Neuron (in vitro differentiated cells): Measurements from ENCODE around the gene AKR1C2.

DNA sequence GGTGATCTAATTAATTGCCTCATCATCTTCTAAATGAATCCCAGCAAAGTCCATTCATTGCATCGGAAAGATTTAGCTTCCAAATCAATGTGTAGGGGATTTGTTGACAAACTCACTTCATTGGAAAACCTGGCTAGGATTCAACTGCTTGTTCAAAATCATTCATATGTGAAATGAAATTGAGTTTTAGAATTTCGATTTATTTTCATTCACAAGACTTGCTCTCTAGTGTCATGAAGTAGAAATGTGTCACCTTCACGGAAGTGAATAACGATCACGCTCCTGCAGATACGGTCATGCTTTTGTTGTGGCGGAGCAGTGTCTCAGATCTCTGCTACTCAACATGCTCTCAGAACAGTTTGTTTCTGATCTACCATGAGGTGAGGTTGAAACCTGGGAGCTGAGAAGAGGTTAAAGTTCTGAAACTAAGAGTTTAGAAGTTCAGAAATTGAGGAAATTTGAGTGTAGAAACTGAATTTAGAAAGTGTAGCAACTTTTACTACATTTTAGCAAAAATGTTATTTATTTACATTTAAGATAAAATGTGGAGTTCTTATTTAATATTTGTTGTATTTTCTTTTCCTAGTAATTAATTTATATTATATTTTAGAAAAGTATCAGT, 13.8 kb upstream of the PITRM1 start:
- PRO-cap: no peak

- PRO-cap: no peak
These were observed 75.9 kb upstream of the PITRM1 start for GRCh38 chr10:3248495-3248965.

DNA sequence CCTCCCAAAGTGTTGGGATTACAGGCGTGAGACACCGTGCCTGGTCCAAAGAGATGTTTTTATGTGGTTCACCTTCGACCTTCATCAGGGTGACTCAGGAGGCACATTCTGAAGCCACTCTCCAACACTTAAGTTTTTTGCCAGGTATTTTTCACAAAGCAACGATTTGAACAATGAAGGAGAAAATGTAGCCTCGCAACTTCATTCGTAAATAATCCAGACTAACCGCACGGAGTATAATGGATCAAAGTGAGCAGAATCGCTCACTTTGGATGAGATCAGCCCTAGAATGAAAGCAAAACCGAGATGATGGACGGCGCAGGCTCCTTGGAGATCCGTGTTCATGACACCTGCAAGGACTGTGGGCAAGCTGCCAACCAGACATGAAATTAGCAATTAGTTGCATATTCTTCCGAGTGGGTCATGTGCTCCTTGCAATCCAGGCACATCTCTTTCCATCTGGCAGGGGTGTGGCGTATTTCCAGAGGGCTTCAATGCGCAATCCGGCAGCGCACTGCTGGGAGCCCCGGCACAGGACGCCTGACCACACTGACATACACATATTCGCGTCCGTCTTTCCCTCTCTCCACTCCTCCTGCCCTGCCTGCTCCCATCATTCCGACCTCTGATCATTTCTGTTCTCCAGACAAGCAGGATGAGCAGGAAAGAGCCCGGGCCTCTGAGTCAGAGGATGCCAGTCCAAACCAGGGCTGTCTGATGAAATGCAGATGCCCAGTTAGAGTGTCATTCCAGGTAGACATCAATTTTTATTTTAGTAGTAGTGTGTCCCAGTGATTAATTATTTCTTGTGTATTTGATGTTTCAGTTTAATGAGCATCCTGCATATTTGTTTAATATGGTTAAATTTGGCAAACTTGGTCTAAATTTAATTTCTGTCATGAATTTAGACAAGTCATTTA, 148.4 kb downstream of the KLF6 start:
- PRO-cap: no peak

- PRO-cap: no peak
These were observed 64.3 kb downstream of the KLF6 start for GRCh38 chr10:3720407-3721380.

DNA sequence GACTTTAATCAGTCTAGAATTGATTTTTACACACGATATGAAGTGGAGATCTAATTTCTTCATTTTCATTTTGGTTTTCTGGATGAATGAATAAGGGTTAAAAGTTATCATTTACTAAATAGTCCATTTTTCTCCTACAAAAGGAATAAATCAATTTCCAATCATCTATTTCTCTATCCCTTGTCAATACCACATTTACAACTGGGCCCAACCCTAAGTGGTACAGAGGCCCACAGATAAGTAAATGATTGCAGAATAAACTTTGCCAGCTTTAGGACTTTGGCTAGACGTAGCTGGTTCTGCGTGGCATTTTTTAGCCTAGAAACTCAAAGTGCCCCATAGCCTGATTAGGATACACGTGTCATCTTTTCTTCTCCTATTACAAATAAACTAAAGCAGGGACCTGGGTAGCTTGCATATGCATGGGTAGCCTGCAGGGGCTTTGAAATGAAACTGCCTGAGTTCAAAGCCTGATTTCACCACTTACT, 56.5 kb downstream of the KLF6 start:
- PRO-cap: no peak

DNA sequence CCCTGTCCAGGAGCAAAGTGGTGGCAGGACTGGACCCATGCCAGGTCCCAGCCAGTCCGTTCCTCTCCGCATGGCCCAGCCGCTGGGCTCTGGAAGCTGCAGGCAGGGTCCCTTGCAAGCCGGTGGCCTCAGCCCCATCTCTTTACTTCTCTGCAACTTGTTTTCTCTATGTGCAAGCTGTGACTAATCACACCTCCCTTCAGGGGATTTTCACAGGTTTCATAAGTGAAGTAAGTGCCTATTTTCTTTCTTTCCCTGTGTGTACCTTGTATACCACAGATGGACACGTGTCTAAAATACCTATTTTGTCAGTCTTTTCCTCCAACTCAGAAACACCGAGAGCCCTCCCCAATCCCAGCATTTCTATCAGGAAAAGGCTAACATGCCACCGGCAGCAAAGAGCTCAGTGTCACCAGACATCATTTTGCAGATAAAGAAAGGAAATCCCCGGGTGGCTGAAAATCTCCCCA, 27.0 kb downstream of the KLF6 start:
- PRO-cap: no peak

GRCh38 chr10:3761223-3761639, 23.8 kb downstream of the KLF6 start:
- PRO-cap: no peak

- PRO-cap: no peak
These were observed 22.0 kb downstream of the KLF6 start for GRCh38 chr10:3762735-3763613.

GRCh38 chr10:3828346-3829411, 43.7 kb upstream of the KLF6 start:
- PRO-cap: no peak

DNA sequence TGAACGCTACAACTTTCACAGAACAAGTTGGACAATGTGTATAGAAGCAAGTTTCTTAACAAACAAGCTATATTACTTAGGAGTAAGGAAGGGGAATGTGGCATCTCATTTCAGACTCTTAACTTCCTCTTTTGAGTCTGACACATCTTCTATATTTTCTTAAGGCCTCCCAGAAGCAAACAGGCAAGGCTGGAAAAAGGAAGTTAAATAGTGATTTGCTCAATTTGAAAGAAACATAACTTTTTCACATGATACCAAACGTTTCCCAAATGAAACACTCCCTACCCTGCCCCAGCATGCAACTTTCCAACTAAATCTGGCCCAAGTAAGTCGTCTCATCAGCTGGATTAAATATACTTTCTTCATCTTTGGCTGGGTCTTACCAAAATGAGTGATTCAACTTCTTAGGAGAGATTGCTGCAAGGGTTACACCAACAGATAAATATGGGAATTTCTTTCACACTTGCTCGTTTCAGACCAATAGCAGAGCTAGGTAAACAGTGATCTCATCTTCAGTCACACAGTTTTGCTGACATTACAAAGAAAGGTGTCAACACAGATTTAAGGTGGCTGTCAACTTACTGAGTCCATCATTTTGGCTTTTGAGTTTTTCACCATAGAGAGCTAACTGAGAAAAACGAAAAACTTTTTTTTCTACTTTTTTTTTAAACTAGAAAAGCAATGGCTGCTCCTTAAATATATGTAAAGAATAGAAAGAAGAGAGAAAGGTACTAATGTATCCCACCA, 66.4 kb upstream of the KLF6 start:
- PRO-cap: no peak

DNA sequence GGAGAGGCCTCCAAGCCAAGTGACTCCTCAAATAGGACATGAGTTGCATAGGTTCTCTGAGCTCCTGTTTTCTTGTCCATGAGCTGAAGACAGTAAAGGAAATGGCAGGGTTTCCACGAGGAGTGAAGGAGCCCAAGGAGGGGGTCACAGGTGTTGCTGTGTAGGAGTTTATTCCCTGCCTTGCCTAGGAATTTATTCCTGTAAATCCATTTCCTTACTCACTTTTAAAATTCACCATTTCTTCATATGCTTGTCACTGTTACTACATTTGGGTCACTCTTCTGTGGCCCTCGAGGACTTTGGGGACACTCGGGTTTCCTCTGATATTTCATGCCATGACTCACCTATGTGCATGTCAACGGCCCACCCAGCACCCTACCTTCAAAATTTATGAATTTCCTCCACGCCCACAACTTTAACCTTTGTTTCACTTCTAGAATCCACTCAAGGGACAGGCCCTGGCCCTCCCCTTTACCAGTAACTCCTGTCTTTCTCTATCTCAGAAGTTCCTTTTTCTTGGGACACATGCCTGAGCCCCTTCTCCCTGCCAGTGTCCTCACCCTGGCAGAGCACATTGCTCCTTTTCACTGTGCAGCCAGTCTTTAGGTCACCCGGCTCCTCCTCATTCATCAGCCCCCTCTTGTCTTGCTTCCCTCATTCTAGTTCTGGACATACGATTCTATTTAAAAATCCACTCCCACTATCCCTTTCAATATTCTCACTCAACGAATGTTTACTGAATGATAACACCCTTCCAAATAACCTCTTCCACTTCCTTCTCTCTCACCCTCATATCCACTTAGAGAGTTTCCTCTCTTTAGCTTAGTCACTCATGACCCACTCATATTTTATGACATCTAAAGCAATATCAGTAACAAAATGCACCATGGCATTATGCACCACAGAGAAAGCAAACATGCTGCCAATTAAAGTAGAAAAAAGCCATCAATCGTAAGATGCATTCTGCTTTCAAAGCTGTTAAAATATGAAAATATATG, 282.6 kb upstream of the KLF6 start:
- PRO-cap: no peak

GRCh38 chr10:4121471-4122332, 336.7 kb upstream of the KLF6 start:
- PRO-cap: no peak

GRCh38 chr10:4283613-4284347, 498.8 kb upstream of the KLF6 start:
- PRO-cap: no peak

DNA sequence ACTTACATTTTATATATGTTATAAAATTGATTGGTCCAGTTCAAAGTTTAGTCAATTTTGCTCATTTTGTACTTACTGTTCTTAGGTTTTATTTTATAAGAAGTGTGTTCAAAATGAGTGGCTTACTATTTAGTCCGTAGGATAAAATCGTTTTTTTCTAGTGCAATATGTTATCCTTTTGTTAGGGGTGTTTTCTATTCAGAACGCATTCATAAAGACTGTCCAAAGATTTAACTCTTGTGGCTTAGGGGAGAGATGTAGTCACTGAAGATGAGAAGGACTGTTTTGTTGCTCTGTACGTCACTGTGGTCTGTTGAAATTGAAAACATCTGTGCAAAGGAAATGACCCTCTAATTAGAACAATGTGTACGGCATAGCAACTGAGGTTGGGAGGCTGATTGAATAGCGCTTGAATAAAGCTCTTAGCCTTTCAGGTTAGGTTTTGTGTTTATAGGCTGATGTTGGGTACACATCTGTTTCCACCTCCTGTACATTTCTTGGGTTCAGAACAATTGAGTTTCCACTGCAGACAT, 453.5 kb upstream of the AKR1E2 start:
- PRO-cap: no peak

- PRO-cap: no peak
These were observed 202.5 kb upstream of the AKR1E2 start for GRCh38 chr10:4623509-4623811.

- PRO-cap: no peak
These were observed 163.5 kb upstream of the AKR1E2 start for GRCh38 chr10:4662433-4662898.

- PRO-cap: no peak
These were observed 162.7 kb upstream of the AKR1E2 start for GRCh38 chr10:4662899-4664133.

DNA sequence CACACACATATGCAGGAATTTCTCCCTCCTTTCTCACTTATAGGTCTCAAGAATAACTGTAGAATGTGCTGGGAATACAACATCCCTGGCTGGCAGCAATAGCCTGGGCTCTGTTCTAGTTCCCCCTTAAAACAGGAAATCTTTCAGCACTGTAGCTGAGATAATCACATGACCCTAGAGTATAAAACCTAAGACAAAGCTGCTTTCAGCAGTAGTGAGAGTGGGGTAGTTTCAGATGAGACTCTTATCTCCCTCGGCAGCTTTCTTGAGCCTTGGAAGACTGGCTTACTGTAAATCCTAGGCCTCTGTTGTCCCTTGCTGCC, 137.4 kb upstream of the AKR1E2 start:
- PRO-cap: no peak

- PRO-cap: no peak
These were observed 48.9 kb upstream of the AKR1C1 start for GRCh38 chr10:4914133-4914899.

DNA sequence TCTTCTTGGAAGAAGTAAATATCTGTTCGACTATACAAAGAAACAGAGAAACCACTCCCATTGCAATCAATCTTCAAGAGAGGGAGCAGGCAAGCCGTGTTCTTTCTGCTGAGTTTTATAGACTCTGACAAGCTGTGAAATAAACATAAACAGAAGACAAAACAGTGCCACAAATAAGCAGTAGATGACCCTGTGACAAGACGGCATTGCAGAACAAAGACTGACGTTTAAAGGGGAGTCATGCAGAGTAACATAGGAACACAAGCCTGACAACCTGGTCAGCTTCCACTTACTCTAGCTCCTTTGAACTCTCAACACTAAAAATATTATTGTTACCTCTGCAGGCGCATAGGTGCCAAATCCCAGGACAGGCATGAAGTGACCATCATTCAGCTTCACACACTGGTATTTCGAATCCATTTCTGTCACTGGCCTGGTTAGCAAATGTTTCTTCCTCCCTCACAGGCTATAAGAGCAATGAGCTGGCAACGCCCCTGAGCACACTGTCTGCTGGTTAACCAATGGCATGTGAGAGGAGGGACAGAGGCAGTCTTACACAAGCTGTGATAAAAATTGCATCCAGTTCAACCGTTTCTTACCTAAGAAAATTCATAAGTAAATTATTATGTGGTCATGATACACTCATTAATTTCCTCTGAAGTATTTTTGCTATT, at the start of gene AKR1C2:
AKR1C2 (minus strand) TSS at position 442 of the 674 bp plus-strand sequence.
- PRO-cap: unidirectional peak, minus-strand start at position 442 of the sequence